Skeletal muscle cell (primary cell): ENCODE data around the genes TRPM2, LRRC3, KRTAP10-3, KRTAP10-6, KRTAP12-2 and KRTAP12-1.

DNA sequence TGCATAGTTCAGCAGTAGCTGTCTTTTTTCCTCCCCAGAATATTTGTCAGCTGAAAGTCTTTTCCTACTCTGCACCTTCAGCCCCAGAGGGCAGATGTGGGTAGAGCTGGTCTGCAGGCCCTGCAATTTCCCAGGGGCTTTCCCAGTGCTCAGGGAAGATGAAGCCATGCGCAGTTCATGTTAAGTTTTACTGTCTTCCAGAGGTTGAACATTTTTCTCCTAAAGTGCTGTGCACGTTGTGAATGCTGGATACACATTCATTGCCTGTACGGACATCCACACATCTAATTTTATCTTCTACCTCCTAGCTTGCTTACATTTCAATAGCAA is 1.7 kb downstream of the TRAPPC10 start:
- RRBS: no CpG with 5 or more reads among the region's 3 CpGs

GRCh38 chr21:44057757-44058685 is 45.9 kb downstream of the TRAPPC10 start:
- RRBS: no CpG with 5 or more reads among the region's 18 CpGs

GRCh38 chr21:44062909-44063934 is 44.0 kb upstream of the PWP2 start:
- RRBS: no CpG with 5 or more reads among the region's 22 CpGs

DNA sequence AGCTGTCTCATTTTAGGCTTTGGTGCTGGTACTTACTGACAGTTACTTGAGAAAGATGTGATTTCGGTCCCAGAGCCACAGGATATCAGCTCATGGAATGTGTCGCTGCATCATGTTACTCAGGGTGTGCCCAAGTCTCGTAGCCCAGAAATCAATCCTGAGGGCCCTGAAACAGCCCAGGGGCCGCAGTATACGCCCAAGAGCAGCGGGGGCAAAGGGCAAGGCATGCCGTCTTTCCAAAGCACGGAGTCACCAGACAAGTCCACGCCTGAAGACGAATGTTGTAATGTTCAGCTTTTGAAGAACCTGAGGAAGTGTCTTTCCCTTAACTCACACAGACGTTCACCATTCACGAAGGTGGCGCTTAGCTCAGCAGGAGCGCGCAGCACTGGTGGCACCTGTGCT is 18.9 kb upstream of the PWP2 start:
- RRBS: no CpG with 5 or more reads among the region's 15 CpGs

DNA sequence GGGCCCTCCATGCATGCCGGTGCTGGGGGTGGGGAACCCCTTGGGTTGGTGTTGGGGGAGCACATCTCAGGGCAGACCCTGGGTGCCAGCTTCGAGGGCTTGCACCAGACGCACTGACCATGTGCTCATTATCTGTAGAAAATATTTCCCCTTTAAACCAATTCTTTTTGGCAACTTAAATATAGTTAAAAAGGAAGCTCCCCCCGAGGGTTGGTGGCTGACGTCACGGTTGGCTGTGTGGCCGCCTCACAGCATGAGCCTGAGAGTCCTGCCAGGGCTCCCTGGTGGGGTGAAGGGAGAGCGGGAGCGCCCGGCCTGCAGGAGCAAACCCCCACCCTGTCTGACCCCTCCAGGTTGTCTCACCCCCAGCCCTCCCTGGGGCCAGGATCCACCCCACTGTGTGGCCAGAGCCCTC is 5.3 kb upstream of the PFKL start:
- RRBS: no CpG with 5 or more reads among the region's 10 CpGs

DNA sequence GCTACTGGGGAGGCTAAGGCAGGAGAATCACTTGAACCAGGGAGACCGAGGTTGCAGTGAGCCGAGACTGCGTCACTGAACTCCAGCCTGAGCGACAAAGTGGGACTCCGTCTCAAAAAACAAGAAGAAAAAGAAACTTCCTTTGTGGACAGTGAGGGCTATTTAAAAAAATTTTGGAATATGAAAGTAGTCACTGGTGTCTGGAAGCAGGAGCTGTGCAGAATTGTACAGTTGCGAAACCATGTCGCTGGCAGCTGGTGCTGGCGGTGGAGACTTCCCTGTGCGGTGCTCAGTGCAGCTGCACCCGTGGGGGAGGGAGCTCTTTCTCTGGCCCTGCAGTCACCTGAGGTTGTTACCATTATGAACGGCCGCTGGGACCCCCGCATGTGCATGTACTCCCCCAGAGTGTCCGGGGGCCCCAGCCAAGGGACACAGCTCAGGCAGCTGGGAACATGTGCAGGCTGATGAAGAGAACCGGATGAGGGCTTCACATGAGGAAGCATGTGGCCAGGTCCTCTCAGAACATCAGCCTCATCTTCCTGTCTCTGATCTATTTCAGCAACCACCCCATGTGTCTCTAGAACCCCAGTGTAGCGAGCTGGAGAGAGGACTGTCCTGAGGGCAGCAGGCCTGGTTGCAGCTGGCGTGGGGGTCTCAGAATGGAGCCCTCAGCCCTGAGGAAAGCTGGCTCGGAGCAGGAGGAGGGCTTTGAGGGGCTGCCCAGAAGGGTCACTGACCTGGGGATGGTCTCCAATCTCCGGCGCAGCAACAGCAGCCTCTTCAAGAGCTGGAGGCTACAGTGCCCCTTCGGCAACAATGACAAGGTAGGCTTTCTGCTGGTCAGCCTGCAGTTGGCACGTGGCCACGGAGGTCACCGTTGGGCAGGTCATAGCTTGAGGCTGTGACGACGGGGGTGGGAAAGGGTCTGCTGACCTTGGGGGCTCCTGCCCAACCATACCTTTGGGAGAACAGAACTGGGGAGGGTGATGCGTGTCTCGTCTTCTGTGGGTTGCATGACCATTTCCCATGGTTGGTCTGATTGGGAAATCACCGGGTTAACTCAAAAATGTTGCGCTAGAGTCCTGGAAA is at the start of gene TRPM2:
Gene TRPM2, plus strand, starts transcription at position 580 of the 1,089 bp plus-strand sequence.
- RRBS: 17% methylated on average over 2 of the region's 30 CpGs

DNA sequence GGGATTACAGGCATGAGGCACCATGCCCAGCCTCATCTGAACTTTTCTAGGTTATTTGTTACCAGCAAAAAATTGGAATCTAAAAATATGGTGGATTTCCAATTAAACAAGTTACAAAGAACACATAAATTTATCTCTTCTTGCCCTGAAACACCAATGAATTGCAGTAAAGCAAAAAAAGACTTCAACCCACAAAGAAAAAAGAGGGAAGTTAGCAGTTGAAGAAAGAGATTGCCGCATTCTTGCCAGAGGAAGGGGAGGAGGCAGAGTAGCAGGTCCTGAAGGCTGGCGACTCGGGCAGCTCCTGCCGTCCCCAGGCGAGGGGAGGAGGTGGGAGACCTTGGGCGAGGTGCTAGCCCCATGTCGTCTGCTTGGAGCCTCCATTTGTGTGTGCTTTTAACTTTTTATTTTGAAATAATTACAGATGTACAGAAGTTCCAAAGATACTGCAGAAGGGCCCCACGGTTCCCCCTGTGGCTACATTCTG is 6.6 kb downstream of the TRPM2 start:
- RRBS: no CpG with 5 or more reads among the region's 8 CpGs

- RRBS: no CpG with 5 or more reads among the region's 44 CpGs
Measured at GRCh38 chr21:44455095-44455598, at the start of gene LRRC3. LRRC3 (plus strand) TSS chr21:44455510.

GRCh38 chr21:44558583-44558969 is at the start of gene KRTAP10-3:
KRTAP10-3 (minus strand) TSS chr21:44558795.
- RRBS: no CpG with 5 or more reads among the region's 11 CpGs

DNA sequence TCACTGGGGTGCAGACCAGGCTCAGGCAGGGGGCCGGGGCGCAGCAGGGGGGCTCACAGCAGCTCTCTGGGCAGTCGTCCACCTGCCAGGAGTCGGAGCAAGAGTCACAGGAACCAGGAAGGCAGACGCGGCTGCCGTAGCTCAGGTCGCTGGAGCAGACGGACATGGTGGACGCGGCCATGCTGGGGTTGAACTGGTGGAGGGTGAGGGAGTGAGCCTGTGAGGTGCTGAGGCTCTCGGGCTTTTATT is at the start of gene KRTAP10-6:
Gene KRTAP10-6, minus strand, starts transcription at position 202 of the 249 bp plus-strand sequence.
- RRBS: no CpG with 5 or more reads among the region's 12 CpGs

- RRBS: no CpG with 5 or more reads among the region's 13 CpGs
Measured at GRCh38 chr21:44666600-44667320, at the start of gene KRTAP12-2. KRTAP12-2 (minus strand) TSS chr21:44666927.

DNA sequence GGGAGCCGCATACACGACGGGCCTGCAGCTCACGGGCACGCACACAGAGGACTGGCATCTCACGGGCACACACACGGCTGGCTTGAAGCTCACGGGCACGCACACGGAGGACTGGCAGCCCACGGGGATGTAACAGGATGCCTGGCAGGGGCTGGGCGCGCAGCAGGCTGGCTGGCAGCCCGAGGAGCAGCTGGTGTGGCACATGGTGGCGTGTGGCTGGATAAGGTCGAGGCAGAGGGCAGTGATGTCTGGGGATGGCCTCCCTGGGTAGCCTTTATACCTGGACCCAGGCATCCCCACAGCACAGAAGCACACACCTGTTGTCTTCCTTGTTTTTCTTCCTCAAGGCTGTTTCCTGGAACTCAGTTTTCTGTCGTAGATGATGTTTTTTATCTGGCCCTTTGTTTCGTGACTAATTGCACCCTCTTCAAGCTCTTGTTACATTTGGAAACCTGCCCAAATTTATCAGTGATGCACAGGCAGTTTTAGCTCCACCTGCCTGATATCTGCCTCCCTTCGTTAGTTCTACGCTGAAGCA is at the start of gene KRTAP12-1:
Gene KRTAP12-1, minus strand, starts transcription at position 244 of the 538 bp plus-strand sequence.
- RRBS: no CpG with 5 or more reads among the region's 20 CpGs

GRCh38 chr21:44865870-44866337 is 7.6 kb downstream of the PTTG1IP start:
- RRBS: no CpG with 5 or more reads among the region's 9 CpGs

GRCh38 chr21:44872451-44873210 is 859 bp downstream of the PTTG1IP start:
- RRBS: 1% methylated on average over 21 of the region's 47 CpGs

GRCh38 chr21:44878504-44879085 is 5.1 kb upstream of the PTTG1IP start:
- RRBS: no CpG with 5 or more reads among the region's 6 CpGs

GRCh38 chr21:44882134-44882936 is 8.8 kb upstream of the PTTG1IP start:
- RRBS: no CpG with 5 or more reads among the region's 18 CpGs

GRCh38 chr21:45034145-45034669 is 40.2 kb upstream of the ADARB1 start:
- RRBS: no CpG with 5 or more reads among the region's 12 CpGs

- RRBS: no CpG with 5 or more reads among the region's 8 CpGs
Measured at GRCh38 chr21:45063978-45064326, 10.4 kb upstream of the ADARB1 start.

- RRBS: no CpG with 5 or more reads among the region's 14 CpGs
Measured at GRCh38 chr21:45227851-45228602, 59.7 kb downstream of the POFUT2 start.

DNA sequence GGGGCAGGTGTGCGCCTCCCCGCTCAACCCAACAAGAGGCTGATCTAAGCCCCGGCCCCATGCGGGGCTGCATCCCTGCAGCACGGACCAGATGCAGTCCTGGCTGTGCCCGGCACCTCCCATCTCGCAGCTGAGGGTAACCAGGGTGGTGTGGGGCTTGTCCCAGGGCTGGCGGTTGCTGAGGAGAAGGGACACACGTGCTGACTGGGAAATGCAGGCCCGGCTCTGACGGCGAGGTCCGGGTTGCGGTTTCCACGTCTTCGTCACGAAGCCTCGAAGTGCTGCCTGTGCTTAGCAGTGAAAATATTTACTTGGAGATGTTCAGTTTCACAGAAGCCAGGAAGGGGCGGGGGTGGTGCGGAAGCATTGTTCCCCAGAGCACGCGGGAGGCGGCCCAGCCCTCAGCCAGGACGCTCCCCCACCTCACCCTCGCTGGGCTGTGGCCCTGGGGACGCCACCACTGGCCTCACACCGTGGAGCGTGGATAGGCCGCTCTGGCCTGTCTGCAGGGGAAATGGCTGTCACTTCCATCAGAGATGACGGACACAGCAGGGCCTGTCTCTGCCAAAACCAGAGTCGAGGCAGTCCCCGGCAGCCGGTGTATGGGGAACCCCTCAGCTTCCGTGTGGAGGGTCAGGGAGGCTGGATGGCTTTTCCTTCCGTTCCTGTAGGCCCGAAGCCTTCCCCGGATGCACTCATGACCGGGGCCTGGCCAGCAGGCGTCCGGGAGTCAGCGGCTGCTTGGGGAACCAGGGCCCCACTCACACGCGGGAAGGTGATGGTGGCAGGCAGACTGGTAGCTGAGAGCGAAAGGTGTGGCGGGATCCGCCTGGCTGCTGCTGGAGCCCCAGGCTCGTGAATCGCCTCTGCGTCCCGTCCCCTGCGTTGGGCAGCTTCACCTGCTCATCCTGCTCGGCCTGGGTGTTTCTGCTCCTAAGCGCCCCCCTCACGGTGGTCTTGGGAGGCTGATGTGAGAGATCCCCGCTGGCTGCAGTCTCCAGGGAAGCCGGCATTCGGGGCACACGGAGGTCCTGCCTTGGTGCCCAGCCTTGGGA is 14.6 kb upstream of the POFUT2 start:
- RRBS: 49% methylated on average over 6 of the region's 58 CpGs